Duodenum (tissue), 1 donor: Measurements from ENCODE around the gene AFTPH.

DNA sequence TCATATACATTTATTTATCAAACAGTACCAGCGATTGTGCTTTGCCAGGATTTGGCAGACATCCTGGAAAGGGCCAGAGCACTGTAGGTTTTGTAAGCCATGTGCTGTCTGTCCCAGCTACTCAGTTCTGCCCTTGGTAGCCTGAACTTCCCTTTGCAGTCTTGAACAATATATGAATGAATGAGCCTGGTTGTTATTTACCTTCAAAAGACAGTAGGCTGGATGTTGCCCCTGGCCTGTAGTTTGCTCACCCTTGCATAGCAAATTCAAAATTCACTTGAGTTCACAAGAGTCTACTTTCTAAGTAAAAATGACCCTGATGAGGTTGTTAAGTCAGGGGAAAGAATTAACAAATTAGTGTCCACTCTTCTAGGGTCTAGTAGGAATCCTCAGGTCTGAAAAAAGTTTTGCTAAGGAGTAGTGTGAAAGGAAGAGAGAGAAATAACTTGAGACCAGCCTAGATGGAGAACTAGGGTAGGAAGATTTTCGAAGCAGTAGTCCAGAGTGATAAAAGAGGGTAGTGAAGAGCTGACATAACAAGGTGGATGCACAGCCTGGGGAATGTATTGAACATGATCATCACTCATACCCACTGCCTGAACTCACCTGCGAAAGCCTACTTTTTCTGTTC is 68.3 kb upstream of the OTX1 start:
- PRO-cap, result no peak

- PRO-cap, result no peak
Measured at GRCh38 chr2:63059292-63060466, 9.0 kb downstream of the OTX1 start.

GRCh38 chr2:63721209-63721536 is 120.5 kb upstream of the UGP2 start:
- PRO-cap, result no peak

- PRO-cap, result no peak
Measured at GRCh38 chr2:63849041-63850071, 7.7 kb downstream of the UGP2 start.

GRCh38 chr2:63873912-63874848 is 32.5 kb downstream of the UGP2 start:
- PRO-cap, result no peak

DNA sequence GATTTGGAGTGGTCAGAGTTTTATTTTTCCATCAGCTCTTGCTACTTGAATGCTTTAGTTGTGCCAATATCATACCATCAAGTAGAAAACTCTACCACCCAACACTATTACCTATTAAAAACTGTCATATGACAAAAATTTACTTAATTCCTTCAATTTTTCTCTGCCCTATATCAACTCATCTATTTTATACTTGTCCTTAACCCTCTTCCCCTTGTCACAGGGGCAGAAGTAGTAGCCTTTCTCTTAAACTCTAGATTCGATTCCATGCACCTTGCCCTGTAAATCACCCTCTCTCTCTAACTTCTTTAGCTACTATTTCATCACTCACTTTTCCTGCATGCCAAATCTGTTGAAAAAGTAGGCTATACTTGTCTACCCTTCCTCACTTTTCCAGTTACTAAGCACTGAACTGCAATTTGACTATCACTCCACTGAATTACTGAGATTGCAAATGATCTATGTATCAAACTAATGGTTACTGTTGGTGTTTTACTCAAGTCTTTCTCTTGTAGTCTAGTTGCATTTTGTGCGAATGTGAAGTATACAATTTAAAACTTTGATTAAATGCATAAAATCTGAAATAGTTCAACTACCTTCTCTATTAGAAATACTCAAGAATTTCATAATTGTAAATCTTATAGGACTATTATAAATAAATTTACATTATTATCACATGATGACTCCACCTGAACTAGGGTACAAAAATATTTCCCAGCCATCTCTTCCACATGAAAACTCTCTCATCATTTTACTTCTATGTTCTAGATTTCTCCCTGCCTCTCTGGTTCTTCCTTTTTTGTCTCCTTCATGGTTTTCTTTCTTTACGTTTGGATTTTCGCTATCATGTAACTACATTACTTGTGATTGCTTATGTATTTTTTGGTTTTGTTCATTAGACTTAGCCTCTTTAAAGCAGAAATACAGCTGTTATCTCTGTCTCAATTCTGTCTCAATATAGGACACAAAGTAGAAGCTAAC is 77.1 kb downstream of the UGP2 start:
- PRO-cap, result no peak

- PRO-cap, result no peak
Measured at GRCh38 chr2:63949928-63950442, 69.2 kb downstream of the VPS54 start.

DNA sequence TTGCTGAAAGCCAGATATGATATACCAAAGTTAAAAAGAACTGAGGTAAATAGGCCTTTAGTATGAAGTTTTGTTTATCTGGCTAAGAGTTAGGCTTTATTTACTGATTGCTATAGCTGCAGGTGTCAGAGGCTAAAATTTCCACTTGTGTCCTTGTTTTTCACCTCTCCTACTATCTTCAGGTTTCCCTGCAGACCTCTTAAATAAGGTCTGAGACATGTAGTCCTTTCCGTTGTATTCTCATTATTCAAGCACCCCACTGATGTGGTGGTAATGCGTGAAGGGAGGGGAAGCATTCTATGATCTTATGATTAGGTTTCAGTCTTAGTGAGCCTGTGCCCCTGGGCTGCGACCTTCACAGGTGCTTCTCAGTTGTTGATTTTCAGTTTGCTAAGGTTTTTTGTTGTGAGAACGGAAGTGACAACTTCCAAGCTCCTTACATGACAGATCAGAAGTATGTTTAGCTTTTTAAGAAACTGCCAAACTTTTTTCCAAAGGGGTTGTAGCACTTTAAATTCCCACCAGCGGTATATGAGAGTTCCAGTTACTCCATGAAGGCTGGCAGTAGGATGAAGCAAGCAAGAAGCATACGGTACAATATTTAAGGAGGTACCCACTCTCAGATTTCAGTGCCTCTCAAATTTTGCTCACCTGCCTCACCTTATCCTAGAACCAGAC is 41.3 kb downstream of the VPS54 start:
- PRO-cap, result no peak

- PRO-cap, result bidirectional peak, plus-strand start at chr2:64143377, minus-strand start at chr2:64143154
Measured at GRCh38 chr2:64143313-64143614, 956 bp downstream of the PELI1 start.

DNA sequence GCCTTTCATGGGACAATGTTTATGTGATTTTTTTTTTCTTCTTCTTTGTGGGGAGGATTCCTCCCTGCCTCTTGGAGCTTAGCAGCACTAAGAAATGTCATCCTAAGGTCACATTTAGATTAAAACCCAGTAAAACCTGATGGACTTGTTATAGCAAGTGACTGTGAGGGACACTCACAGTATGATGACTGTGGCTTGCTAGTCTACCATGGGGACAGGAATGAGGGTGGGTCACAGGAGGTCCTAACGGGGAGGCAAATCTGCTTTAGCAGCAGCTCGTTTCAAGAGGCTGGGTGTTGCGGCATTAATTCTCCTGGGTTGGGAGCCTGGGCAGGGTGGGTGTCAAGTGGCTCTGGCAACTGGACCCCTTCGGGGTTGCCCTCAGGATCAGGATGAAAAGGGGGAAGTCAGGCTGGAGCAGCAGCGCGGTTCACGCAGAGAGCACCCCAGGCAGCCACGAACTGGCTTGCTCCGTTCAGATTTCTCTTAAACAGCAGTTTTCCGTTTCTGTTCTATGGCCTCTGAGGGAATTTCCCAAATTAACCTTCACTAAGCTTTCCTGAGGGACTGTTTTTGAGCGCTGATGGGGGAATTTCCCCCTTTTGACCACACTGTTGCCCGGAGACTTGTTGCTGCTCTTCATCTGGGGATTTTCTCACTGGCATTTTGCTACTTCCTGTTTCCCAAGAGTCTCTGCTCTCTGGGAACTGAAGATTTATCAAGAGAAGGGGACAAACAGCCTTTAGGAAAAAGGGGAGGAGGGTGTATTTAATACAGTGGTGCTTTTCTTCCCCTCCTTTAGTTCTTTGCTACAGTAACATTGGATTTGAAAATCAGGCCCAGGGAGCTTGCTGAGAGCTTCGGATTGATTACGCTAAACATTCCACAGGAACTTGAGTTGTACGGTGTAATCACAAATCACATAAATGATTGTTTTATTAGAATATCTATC is 59.9 kb upstream of the PELI1 start:
- PRO-cap, result unidirectional peak, minus-strand start at position 463 of the sequence; unidirectional peak, minus-strand start at position 657 of the sequence

- PRO-cap, result no peak
Measured at GRCh38 chr2:64223128-64223595, 78.9 kb upstream of the PELI1 start.

DNA sequence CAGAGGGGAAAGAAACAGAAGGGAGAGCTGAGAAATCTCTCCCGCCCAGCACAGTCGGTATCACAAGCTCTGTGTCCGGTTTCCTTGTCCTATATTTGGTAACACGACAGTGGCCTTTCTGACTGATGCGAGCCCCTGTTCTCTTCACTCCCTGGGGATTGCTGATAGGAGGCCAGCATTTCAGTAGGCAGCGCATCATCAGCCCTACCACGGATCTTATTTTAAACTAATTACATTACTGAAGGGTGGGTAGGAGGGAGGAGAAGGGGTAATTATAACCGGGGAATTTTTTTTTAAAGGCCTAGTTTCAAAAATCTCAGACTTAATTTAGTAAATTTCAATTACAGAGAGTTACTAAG is 125.6 kb upstream of the LGALSL start:
- PRO-cap, result no peak

DNA sequence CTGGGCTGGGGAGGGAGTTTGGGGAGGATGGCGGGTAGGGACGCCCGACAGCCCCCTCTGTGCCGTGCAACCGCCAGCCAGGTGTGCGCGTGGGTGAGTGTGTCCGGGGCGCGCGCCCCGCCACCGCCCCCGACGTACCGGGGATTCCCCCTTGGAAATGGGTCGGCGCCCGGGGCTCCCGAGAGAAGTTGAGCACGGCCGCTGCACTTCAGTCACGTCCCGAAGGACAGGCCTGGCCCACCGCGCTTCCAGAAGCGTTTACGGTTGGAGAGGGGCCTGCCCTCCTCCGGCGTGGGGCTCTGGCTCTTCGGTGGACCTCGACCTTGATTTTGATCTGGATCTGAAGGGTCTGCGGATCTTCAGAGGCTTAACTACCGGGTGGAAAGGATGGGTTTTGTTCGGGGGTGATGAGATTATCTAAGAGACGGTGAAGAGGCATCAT is 843 bp downstream of the LGALSL start:
- PRO-cap, result no peak

GRCh38 chr2:64524223-64524647 is at the start of gene AFTPH:
Gene AFTPH (plus strand): TSS chr2:64524328.
- PRO-cap, result bidirectional peak, plus-strand start at chr2:64524348, minus-strand start at chr2:64524116; unidirectional peak, plus-strand start at chr2:64524558

GRCh38 chr2:64524648-64525782 is 887 bp downstream of the AFTPH start:
- PRO-cap, result unidirectional peak, minus-strand start at chr2:64524789

GRCh38 chr2:64606199-64607616 is 47.0 kb downstream of the SERTAD2 start:
- PRO-cap, result bidirectional peak, plus-strand start at chr2:64606752, minus-strand start at chr2:64606422; unidirectional peak, minus-strand start at chr2:64607158

DNA sequence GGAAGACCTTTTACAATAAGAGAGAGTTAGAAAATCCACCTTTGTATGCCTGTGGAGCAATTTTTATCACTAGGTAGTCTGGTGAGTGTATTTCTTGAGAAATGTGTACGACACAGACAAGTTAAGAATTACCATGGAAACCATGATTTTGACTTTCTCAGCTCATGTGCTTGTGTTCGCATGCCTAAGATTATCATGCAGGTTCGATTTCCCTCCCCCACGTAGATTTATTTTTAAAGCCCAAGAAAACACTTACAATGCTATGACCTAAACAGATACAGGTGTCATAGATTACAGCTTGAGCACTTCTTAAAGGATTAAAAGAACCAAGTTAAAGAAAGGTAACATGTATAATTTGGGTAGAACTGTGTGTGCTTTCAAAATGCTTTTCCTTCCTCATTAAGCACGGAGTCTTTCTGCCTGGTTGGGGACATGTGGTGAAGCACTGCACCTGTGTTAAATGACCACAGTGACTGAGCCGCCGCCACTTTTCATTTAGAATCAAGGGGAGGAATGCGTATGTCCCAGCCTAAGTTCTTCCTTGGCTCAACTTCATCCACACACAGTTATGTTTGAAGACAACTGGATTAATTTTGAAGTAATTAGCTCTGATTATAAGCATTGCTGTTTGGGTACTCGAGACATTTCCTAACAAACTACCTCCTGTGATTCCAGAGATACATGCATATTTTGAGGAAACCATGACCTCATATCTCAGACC is 16.5 kb downstream of the SERTAD2 start:
- PRO-cap, result unidirectional peak, minus-strand start at position 466 of the sequence

- PRO-cap, result no peak
Measured at GRCh38 chr2:64666813-64667586, 13.3 kb upstream of the SERTAD2 start.

GRCh38 chr2:64678718-64679104 is 25.0 kb upstream of the SERTAD2 start:
- PRO-cap, result no peak

DNA sequence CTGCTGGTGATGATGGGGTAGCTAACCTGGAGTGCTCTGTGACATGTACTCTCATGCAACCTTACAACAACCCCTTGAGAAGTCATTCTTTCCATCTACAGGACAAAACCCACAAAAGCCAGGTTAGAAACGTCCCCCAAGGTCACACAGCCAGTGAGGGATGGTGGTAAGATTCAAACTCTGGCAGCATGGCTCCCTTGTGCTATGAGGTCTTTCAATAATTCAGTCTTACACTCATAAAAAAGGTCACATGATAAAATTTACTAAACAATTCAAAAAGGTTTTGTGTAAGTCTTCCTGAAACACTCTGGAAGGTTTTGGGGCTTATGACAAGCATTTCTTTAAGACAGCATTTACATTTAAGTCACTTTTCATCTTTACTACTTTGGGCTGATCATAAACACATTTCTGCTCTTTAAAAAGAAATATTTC is 95.0 kb upstream of the SERTAD2 start:
- PRO-cap, result no peak